Neutrophil (primary cell): ENCODE data around the genes LCN15, CCDC183 and NPDC1.

DNA sequence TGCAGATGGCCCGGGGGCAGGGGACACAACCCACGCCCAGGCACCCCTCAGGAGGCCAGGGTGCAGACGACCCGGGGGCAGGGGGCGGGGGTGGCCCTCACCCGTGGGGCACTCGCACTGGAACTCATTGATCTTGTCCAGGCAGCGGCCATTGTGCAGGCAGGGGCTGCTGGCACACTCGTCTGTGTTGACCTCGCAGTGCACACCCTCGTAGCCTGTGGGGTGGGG lies 28.8 kb downstream of the NOTCH1 start:
- PRO-cap, result no peak

GRCh38 chr9:136534185-136534769 lies 11.6 kb downstream of the NOTCH1 start:
- PRO-cap, result no peak

- PRO-cap, result no peak
Observed at GRCh38 chr9:136625010-136625598, 37.6 kb upstream of the EGFL7 start.

- PRO-cap, result no peak
Observed at GRCh38 chr9:136674856-136675839, 12.1 kb downstream of the AGPAT2 start.

GRCh38 chr9:136677783-136678320 lies 9.4 kb downstream of the AGPAT2 start:
- PRO-cap, result no peak

GRCh38 chr9:136714095-136715216 lies 2.1 kb downstream of the DIPK1B start:
- PRO-cap, result no peak

GRCh38 chr9:136745710-136746717 lies 2.3 kb downstream of the LCN6 start:
- PRO-cap, result no peak

- PRO-cap, result no peak
Observed at GRCh38 chr9:136764334-136764784, at the start of gene LCN15. Gene LCN15, minus strand, starts transcription at chr9:136764518.

DNA sequence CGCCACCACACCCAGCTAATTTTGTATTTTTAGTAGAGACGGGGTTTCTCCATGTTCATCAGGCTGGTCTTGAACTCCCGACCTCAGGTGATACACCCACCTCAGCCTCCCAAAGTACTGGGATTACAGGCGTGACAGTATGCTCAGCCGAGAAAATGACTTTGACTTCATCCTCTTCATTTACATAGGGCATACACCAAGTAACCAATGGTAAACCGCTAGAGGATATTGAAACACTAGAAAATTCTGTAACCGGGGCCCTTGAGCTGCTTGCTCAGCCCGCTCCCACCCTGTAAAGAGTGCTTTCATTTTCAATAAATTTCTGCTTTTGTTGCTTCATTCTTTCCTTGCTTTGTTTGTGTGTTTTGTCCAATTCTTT lies 1.4 kb upstream of the LCN15 start:
- PRO-cap, result no peak

- PRO-cap, result no peak
Observed at GRCh38 chr9:136795572-136796659, at the start of gene CCDC183. Gene CCDC183, plus strand, starts transcription at chr9:136796338.

GRCh38 chr9:136838787-136840027 lies 3.1 kb upstream of the AJM1 start:
- PRO-cap, result no peak

GRCh38 chr9:136880222-136880664 lies 6.1 kb upstream of the TRAF2 start:
- PRO-cap, result no peak

DNA sequence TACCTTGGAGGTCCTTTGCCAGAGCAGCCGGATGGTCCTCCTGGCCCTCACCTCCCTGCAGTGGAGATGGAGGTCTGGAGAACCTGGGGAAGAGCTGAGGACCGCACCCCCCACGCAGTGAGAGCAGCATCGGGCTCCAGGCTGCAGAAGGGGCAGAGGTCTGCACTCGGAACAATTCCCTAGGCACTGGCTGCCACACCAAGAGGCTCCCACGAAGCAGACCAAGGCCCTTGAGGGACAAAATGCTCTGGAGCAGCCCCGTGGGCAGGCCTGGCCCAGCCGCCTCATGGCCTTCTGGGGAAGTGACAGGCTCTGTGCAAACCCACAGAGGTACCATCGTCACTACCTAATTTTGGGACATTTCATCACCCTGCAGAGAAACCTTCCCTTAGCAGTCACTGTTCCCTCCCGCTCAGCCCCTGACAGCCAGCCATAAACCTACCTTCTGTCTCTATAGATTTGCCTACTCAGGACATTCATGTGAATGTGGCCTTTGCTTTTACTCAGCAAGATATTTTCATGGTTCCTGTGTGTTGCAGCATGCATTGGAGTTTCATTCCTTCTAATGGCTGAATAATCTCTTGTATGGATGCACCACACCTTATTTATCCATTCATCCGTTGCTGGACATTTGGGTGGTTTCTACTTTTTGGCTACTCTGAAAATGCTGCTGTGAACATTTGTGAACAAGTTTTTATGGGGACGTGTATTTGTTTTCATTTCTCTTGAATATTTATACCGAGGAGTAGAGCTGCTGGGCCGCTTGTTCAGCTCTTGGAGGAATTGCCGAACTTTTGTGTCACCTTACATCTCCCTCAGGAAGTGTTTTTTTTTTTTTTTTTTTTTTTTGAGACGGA lies 15.8 kb downstream of the FBXW5 start:
- PRO-cap, result no peak

- PRO-cap, result no peak
Observed at GRCh38 chr9:137026799-137027210, 1.2 kb downstream of the ABCA2 start.

DNA sequence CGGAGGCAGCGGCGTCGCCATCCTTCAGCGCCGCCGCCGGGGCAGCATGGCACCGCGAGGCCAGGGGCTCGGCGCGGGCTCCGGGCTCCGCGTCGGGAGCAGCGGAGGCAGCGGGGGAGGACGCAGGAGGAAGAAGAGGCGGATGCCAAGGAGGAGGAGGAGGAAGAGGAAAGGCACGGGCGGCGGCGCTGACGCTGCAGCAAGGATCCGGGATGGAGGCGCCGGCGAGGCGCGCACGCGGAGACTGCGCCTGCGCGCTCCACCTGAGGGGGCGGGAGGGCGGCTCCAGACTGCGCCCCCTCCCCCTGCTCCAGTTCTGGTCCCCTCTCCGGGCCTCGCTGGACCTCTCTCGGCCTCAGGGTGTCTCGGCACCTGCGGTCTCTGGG lies at the start of gene NPDC1:
TSS of gene NPDC1 (minus strand) at position 209 of the 386 bp plus-strand sequence.
- PRO-cap, result no peak

DNA sequence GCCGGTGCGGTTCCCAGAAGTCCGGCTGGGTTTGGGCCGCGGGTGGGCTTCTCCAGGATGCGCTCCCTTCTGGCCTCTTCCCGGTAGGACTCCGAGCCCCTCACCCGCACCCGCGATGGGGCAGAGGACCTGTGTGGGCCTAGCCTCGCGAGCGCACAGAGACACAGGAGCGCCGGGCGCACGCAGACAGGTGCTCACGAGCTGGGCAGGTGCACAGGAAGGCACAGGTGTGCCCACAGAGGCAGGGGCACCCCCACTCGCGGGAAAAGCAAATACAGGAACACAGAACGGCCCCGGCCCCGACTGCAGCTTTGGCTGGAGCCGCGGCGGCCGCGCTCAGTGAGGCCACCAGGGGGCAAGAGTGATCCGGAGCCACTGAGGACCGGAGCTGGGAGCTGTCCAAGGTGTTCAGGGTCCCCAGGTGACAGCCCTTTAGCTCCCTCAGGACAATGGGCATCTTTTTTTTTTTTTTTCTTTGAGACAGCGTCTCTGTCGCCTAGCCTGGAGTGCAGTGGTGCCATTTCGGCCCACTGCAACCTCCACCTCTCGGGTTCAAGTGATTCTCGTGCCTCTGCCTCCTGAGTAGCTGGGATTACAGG lies 477 bp upstream of the NPDC1 start:
- PRO-cap, result no peak

GRCh38 chr9:137074683-137075052 lies 2.6 kb upstream of the UAP1L1 start:
- PRO-cap, result no peak

DNA sequence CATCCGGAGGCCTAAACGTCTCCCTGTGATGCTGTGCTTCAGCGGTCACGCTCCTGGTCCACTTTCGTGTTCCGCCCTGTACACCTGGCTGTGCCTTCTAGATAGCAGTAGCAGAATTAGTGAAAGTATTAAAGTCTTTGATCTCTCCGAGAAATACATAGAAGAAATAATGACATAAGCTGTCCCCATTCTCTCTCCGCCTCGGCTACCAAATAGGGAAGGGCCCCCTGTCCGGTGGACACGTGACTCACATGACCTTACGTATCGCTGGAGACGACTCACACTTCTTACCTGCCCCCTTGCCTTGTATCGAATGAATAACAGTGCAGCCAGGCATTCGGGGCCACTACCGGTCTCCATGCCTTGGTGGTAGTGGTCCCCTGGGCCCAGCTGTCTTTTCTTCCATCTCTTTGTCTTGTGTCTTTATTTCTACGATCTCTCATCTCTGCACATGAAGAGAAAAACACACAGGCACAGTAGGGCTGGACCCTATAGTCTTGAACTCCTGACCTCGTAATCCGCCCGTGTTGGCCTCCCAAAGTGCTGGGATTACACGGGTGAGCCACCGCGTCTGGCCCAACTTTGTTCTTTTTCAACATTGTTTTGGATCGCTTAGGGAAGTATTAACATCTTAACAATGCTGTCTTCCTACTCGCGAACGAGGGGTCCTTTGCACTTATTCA lies 7.4 kb upstream of the DPP7 start:
- PRO-cap, result no peak

DNA sequence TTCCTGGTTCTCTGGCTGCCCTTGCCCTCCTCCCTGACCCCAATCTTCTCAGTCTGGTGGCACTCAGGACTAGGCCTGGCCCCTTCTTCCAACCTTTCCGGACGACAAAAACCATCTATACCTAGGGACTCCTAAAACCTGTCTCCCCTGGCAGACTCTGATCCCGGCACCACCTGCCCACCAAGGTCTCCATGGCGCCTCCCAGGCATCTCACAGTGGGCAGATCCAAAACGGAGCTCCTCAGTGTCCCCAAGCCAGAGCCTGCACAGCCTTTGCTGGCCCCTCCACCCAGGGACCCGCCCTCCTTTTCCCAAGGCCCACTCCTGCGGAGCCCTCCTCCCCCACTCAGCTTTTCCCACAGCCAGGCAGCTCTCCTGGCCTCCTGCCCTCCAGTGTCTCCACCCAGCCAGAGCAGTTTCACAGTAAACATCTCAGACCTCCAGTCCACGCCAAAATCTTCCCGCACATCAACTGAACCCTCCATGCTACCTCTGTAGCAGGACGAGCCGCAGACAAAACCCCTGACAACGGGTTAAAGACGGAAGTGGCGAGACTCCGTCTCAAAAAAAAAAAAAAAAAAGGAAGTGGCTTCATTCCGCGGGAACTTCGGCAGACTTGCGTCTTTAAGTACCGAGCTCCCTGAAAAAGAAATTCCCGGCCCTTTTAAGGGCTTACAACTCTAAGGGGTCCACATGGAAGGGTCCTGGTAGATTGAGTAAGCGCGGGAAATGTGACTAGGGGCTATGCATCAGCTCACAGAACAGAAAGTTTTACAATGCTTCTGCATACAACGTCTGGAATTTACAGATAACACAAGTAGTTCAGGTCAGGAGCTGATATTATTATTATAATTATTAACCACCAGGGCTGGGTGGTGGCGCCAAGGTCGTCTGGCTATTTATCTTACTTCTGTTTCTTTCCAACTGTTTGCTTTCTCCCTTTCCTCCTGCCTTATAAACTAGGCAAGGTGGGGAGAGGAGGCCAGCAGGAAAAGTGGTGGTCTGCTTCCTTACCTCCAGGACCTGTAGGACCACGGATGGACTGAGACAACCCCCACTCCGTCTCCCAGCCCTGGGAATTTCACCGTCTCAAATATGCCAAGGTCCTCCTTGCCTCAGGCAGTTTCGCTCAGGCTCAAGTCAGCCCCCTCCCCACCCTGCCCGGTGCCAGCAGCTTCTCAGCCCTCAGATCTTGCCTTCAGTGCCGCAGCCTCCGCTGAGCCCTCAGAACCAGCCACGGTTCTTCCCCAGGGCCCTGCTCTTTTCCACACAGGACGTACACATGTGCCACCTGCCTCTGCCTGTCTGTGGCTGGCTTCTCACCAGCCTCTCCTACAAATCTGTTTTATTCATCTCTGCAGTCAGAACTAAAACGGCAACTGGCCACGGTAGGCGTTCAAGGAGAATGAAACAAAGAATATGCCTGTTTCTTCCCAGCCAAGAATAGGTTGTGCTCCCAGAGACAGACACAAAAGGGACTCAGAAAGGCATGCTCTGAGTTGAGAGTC lies 11.3 kb upstream of the GRIN1 start:
- PRO-cap, result no peak

DNA sequence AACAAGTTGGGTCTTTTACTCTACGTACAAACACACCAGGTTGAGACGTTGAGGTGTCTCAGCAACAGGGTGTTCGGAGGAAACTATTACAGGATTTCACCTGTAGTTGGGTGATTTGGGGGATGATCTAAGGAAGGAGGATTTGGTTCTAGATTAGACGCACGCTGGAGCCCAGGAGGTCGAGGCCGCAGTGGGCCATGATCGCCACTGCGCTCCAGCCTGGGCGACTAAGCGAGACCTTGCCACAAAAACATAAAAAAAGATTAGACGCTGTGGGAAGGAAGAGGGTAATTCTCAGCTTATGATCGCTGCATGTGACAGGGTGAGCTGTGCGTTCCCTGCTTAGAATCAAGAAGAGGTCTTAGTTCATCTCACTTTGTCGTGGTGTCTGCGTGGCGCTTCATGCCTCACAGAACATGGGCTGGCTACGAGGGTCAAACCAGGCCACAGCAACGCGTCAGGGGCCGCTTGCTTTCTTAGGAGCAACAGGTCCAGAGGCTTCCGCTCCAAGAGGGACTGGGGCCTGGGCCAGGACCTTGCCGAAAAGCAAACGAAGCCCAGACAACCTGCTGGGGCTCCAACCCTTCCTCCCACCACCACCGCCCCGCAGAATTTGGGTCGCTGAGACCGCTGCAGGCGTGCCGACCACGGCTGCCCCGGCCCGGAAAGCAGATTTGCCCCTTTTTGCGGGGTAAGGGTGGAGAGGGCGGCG lies 10.1 kb upstream of the GRIN1 start:
- PRO-cap, result no peak